Subcutaneous adipose tissue (tissue), 3 donors: Measurements from ENCODE around the genes MYDGF, PLIN3 and ARRDC5.

- PRO-cap, result unidirectional peak, plus-strand start at chr19:4517157
- RAMPAGE, long total RNA, 3 experiments, result no peak in any of the 3 experiments
Measured at GRCh38 chr19:4516419-4517542, 1.5 kb downstream of the PLIN4 start.

DNA sequence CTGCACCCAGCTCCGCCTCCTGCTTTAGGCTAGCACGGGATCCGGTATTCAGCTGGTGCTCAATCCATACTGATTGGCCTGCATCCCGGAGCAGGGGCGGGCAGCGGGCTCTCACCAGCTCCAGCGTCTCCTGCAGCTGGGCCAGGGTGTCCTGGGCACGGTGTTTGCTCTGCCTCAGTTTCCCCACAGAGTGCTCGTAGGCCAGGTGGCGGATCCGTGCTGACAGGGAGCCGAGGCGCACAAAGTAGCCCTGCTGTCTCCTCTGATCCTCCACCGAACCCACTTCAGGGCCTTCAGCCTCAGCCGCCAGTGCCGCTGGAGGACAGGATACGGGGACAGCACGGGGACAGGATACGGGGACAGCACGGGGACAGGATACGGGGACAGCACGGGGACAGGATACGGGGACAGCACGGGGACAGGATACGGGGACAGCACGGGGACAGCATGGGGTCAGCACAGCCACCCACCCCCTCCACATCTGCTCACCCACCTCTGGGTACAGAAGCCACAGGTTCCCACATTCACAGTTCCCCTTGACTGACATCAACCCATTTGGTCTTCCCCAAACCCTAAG, 7.3 kb upstream of the PLIN4 start:
- PRO-cap, result no peak
- RAMPAGE, long total RNA, 3 experiments, result no peak in any of the 3 experiments

DNA sequence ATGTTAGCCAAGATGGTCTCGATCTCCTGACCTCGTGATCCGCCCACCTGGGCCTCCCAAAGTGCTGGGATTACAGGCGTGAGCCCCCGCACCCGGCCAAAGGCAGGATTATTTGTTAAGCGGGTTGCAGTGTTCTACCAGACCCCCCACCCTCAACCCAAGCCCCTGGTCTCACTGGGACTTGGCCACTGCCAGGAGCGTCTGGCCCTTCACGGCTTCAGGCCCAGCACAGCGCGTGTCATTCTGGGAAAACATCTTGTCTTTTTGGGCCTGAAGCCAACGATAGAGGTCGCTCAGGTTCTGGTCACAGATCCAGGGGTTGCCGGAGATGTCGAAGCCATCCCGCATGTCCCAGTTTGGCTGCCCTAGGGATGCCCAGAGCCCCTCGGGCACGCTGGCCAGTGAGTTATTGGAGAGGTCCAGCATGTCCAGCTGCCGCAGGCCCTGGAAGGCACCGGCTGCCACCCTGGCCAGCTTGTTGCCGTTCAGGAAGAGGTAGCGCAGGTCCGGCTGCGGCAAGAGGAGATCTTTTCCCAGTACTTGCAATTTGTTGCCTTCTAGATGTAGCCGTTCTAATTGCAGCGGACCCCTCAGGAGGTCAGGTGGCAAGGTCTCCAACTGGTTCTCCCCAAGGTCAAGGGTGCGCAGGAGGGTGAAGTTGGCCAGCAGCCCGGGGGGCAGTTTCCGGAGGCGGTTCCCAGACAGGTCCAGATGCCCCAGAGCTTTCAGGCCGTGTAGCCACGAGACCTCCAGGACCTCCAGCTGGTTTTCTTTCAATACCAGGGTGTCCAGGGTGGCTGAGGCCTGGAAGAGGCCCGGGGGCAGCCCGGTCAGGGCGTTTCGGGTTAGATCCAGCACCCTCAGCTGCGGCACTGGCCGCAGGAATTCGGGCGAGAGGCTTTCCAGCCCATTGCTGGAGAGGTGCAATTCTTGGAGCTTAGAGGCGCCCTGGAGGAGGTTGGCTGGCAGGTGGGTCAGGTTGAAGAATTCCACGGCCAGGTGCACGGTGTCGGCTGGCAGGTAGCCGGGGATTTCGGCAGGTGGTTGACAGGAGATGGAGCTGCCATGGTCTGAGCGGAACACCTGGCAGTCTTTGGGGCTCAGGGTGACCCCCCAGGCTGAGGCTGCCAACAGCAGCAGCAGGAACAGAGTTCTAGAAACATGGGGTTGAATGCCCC, 1.7 kb downstream of the LRG1 start:
- PRO-cap, result no peak
- RAMPAGE, long total RNA, 3 experiments, result no peak in any of the 3 experiments

GRCh38 chr19:4581181-4582051, 21.9 kb upstream of the SEMA6B start:
- PRO-cap, result unidirectional peak, minus-strand start at chr19:4581488; unidirectional peak, minus-strand start at chr19:4581776
- RAMPAGE, long total RNA, 3 experiments, result no peak in any of the 3 experiments

- PRO-cap, result no peak
- RAMPAGE, long total RNA, 3 experiments, result no peak in any of the 3 experiments
Measured at GRCh38 chr19:4636024-4636779, 3.1 kb upstream of the TNFAIP8L1 start.

GRCh38 chr19:4669471-4670675, at the start of gene MYDGF:
MYDGF (minus strand) TSS chr19:4670342.
- PRO-cap, result unidirectional peak, minus-strand start at chr19:4670342
- RAMPAGE, long total RNA, 3 experiments, result start-site peak on the minus strand in 3 of 3 experiments, at chr19:4670338-4670366 at its widest, 63 to 183 reads per replicate

DNA sequence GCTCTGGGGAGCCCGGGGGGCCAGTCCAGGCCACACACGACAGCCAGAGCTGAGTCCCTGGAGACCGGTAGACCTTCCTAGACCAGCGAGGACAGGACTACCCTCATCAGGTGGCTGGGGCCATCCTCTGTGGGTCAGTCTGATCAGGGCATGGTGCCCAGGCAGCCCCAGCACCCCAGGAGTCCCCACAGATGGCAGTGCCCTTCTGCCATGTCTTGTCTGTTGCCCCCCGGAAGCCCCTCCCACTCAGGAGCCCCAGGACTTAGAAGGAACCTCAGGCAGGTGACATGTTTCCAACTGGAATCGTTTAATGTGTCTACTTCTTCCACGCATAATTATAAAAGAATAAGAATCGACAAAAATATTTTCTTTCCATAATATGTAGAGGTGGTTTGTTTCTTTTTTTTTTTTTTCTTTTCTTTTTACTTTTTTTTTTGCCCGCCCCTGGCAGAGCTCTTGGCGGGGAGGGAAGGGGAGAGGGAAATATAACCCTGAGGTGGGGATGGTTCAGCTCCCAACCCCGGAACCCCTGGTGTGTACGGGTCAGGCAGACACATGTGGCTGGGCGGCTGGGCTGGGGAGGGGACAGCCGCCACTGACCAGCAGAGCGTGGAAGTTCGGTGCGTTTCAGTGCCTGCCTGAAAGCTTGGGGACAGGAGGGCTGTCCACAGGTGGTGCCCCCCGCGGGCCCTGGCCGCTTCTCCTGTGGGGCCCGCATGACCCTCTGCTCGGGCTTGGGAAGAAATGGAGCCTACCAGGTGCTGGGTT, 5.0 kb upstream of the MYDGF start:
- PRO-cap, result no peak
- RAMPAGE, long total RNA, 3 experiments, result no peak in any of the 3 experiments

GRCh38 chr19:4793497-4794167, 2.1 kb downstream of the FEM1A start:
- PRO-cap, result no peak
- RAMPAGE, long total RNA, 3 experiments, result no peak in any of the 3 experiments

DNA sequence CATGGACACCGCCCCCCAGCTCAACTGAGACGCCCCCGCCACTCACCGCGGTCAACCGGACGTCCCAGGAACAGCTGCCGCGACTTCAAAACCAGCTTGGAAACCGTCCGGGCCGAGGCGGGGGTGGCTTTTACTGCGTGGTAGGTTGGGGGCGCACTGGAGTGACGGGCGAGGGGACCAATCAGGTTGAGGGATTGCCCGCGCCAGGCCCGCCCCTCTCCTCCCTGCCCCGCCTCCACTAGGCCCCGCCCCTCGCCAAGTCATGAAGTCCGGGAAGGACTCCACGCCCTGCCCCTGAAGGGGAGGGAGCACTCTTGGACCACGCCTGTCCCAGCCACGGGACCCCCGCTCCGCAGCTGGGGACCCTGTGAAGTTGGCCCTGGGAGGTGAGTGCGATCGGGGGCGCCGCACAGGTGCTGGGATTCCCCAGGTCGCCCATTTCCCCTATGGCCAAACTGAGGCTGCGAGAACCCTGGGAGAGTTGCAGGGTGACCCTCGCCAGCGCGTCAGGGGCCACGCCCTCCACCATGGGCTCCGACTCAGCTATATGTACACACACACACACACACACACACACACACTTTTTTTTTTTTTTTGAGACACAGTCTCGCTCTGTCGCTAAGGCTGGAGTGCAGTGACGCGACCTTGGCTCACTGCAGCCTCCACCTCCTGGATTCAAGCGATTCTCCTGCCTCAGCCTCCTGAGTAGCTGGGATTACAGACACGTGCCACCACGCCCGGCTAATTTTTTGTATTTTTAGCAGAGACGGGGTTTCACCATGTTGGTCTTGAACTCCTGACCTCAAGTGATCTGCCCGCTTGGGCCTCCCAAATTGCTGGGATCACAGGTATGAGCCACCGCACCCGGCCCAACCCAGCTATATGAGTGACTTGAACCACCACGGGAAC, at the start of gene PLIN3:
TSS of gene PLIN3 (minus strand) at position 105 of the 909 bp plus-strand sequence.
- PRO-cap, result bidirectional peak, plus-strand start at position 255 of the sequence, minus-strand start at position 105 of the sequence
- RAMPAGE, long total RNA, 3 experiments, result start-site peak on the minus strand in 2 of 3 experiments, centred at positions 77 to 87 of the sequence, 24 to 91 reads per replicate

GRCh38 chr19:4902770-4903041, at the start of gene ARRDC5:
ARRDC5 (minus strand) TSS chr19:4902896.
- PRO-cap, result no peak
- RAMPAGE, long total RNA, 3 experiments, result no peak in any of the 3 experiments

DNA sequence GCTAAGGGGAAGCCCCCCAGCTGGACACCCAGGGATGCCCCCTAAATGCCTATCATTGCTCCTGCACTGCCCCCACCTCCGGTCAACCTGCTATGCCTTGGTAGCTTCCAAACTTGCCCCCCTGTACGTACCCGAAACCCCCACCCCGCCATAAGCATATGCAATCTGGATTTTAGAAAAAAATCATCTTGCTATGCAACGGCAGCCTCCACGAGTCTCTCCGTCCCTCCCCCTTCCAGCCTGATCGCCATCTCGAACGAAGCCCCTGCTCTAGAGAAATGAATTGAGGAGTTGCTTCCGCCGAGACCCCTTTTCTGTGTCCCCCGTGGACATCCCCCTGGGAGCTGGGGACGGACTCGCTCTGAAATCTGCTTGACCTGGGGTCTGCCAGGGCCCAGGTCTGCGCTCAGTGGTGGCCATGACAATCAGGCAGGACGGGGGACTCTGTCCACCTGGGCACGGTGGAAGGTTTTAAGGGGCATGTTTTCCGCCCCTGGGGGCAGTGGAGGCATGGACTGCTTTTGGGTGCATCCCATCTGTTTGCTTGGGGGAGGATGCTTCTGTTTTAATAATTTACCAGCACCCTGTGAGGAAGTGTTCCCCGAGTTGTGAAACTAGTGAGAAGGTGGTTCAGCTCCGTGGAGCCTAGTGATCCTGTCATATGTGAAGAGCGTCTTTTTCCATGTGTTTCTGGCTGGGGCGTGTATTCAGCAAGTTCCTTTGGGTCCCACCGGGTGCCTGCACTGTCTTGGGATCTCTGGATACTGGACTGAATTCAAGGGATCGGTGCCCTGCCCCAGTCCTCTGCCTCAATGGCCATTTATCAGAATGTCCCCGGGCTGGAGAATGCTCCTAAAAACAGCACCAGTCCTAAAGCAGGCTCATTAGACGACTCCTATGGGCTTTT, 1.1 kb downstream of the KDM4B start:
- PRO-cap, result no peak
- RAMPAGE, long total RNA, 3 experiments, result no peak in any of the 3 experiments

GRCh38 chr19:4971181-4971864, 2.4 kb downstream of the KDM4B start:
- PRO-cap, result no peak
- RAMPAGE, long total RNA, 3 experiments, result no peak in any of the 3 experiments

GRCh38 chr19:5047895-5048537, 79.1 kb downstream of the KDM4B start:
- PRO-cap, result no peak
- RAMPAGE, long total RNA, 3 experiments, result no peak in any of the 3 experiments

DNA sequence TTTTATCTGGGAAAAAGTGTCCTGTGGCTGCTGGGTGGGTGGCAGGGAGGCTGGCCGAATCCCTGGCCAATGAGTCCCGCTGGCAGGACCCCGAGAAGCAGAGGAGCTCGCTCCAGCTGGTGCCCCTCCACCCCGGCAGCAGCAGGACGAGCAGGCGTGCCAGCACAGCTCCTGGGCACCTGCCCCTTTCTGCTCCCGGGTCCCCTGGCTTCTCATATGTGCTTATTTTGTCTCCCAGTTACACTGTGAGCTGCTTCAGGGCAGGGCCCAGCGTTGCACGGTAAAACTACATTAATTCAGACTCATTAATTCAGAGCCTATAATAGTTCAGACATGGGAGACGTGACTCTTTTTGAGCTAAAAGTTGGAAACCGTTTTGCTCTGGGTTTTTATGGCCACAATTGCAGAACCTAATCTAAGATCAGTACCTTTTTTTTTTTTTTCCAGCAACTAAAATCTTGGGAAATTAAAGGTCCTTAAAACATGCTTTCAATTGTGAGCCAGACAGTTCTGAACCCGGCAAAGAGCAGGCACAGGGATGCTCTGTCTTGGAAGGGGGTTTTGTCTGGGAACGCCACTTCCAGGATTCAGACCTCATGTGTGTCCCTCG, 135.2 kb downstream of the KDM4B start:
- PRO-cap, result no peak
- RAMPAGE, long total RNA, 3 experiments, result no peak in any of the 3 experiments

- PRO-cap, result no peak
- RAMPAGE, long total RNA, 3 experiments, result no peak in any of the 3 experiments
Measured at GRCh38 chr19:5114893-5115136, 145.9 kb downstream of the KDM4B start.

DNA sequence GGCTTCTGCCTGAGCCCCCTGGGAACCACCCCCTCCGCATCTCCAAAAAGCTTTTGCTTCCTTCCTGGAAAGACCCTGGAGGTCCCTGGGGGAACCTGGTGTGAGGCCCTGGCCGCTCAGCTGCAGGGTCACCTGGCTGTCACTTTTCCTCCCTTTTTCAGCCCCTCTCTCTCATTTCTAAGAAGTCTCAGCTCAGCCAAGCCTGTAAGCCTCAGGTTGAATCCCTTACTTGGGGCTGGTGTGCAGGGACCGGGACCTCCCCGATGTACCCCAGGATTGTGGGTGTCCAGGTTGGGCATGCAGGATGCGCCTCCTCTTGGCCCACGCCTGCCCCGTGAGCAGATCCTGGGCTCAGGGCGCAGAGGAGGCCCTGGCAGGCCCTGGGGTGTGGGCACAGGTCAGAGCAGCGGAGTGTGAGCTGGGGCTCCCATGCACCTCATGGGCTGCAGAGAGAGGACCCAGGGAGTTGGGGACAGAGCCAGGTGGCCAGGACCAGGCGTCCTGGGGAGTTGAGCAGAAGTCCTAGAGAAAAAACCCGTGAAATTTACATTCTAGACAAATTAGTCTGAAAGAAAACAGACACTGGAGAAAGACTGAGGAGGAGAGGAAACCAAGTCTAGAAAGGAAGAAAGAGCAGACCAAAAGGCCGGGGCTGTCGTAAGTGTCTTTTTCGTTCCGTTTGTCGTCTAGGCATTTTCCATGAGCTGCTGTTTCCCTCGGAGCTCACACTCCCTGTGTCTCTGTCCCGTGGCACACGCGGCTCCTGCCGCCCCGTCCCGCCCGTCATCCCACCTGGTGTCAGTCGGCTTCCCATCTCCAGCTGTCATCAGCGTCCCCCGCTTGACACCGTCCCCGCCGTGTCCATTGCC, 149.9 kb downstream of the KDM4B start:
- PRO-cap, result no peak
- RAMPAGE, long total RNA, 3 experiments, result no peak in any of the 3 experiments

GRCh38 chr19:5139163-5139876, 170.4 kb downstream of the KDM4B start:
- PRO-cap, result no peak
- RAMPAGE, long total RNA, 3 experiments, result no peak in any of the 3 experiments

GRCh38 chr19:5193256-5193908, 147.2 kb downstream of the PTPRS start:
- PRO-cap, result no peak
- RAMPAGE, long total RNA, 3 experiments, result no peak in any of the 3 experiments

DNA sequence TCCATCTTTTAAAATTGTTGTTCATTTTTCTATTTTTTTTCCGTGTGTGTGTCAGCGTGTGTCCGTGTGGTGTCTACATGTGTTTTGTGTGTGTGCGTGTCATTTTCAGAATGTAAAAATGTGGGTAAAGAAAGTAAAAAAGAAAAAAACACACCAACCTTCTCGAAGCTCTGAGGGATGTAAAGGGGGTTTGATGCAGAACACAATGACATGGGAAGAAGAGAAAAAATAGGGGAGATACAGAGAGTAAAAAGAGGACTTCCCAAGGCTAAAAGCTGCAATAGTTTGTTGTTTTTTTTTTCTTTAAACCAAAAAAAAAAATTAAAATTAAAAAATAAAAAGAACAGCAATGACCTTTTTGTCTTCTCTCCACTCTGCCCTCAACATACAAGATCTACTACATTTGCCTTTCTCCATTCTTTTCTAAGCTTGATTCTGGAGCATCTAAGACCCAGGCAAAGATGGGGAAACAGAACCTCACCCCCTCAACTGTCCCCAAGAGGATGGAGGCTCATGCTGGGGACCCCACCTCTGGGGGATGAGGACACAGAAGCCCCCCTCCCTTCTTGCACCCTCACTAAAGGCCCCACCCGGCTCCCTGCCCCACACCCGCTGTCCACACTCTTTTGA, 84.5 kb downstream of the PTPRS start:
- PRO-cap, result no peak
- RAMPAGE, long total RNA, 3 experiments, result no peak in any of the 3 experiments

DNA sequence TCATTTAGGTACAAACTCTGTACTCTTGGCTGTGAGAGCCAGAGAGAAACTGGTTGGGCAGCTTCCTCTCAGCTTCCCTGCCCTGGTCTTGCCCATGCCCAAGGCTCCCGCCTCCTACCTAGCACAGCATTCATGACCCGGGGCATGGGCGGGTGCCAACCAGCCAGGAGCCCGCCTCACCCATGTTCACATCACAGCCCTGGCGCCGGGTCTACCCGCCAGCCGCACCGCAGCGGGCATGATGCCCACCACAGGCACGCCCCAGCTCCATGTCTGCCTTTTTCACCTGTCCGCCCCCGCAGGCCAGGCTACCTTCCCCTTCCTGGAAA, 42.2 kb downstream of the PTPRS start:
- PRO-cap, result no peak
- RAMPAGE, long total RNA, 3 experiments, result no peak in any of the 3 experiments